Tibial nerve (tissue), 3 donors: Measurements from ENCODE around the genes SI, GPR160 and RPL22L1.

DNA sequence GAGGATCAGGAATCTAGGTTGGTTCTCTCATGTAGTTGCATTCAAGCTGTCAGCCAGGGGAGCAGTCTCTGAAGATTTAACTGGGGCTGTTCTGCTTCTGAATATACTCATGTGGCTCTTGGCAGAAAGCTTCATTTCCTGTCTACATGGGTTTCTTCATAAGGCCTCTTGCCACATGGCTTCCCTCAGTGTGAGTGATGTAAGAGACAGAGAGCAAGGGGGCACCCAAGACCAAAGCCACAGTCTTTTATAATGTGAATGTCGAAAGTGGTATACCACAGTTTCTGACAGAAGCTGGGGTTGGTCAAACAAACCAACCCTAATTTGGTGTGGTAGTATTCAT, 123.9 kb downstream of the B3GALNT1 start:
- PRO-cap, result no peak
- RAMPAGE, long total RNA, 3 experiments, result no peak in any of the 3 experiments

- PRO-cap, result no peak
- RAMPAGE, long total RNA, 3 experiments, result no peak in any of the 3 experiments
Observed at GRCh38 chr3:162411240-162411621, 914.6 kb downstream of the OTOL1 start.

- PRO-cap, result no peak
- RAMPAGE, long total RNA, 3 experiments, result no peak in any of the 3 experiments
Observed at GRCh38 chr3:165078254-165078652, at the start of gene SI. TSS of gene SI (minus strand) at chr3:165078496.

DNA sequence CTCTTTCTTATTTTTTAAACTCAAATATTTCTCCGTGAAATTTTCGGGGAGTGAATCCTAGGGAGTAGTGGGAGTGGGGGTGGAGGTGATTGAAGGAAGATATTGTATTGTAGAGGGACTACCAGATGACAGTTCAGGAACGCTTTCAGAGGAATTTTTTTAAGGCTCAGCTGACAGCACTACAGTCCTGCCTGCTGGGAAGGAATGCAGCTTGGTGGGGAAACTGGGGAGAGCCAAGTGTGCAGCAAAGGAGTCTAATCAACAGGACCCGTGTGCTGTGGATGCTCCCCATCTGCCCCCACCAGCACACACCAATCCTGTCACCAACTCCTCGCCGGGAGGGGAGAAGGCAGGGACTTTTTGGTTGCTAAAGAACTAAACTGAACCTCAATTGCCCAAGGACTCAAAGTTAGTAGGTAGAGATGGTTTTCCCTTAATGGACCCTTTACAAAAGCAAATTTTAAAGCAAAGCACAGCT, 2.3 kb downstream of the SLITRK3 start:
- PRO-cap, result no peak
- RAMPAGE, long total RNA, 3 experiments, result no peak in any of the 3 experiments

DNA sequence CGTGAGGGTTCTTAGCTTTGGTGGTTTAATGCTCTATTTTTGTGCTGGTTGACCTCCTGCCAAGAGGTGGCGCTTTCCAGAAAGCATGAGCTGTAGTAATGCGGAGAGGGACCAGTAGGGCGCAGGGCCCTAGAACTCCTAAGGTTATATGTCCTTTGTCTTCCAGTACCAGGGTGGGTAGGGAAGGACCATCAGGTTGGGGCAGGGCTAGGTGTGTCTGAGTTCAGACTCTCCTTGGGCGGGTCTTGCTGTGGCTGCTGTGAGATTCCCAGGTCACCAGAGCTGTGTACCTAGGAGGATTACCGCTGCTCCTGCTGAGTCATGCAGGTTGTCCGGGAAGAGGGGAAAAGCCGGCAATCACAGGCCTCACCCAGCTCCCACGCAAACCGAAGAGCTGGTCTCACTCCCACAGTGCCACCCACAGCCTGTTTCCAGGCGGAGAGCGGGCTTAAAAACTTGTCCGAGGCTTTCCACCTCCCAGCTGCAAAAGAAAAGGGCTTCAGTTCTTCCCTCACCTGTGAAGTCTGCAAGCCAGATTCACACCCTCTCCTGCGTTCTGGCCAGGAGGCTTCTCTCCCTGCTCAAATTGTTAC, 37.5 kb upstream of the BCHE start:
- PRO-cap, result no peak
- RAMPAGE, long total RNA, 3 experiments, result no peak in any of the 3 experiments

DNA sequence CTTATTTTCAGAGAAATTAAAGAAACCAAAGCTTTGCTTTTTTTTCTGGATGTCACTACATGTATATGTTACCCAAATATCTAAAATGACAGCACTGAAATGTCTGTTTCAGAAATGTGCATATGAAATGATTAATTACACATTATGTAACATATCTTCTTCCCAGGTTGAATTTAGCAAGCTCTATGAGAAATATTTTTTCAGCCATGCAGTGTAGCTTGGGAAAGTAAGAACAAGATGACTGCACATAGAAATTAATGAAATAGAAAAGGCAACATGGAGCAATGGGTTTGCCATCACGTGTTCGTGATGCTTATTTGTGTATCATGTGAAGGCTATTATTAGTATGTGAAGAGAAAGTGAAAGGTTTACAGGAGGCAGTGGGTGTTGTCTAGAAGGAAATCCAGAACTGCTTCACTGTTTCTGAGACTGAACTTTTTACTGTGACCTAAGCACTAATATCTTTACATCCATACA, 14.7 kb downstream of the SERPINI1 start:
- PRO-cap, result no peak
- RAMPAGE, long total RNA, 3 experiments, result no peak in any of the 3 experiments

DNA sequence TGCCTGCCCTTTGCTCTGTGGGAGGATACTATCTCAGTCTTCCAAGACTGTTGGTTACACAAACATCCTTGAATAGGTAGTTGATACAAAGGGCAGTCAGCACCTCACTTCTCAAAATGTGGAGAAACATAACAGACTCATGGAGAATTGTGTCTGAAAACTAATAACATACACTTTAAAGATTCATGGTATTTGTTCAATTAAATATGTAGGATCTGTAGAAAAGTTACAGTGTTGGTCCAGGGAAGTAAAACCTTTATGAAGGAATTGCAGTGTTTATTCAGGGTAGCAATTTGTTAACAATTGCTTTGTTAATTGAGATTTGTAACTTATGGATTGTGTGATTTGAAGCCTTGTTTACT, 103.2 kb downstream of the GOLIM4 start:
- PRO-cap, result no peak
- RAMPAGE, long total RNA, 3 experiments, result no peak in any of the 3 experiments

DNA sequence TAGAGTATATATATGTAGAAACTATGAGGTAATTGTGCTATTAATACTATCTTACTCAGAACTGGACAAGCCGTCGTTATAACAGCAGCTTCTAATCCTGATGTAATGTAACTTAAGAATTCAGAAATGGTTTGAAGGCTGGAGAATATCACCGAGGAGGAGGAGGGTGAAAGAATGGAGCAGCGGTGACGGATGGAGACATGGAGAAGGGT, 44.2 kb downstream of the GOLIM4 start:
- PRO-cap, result no peak
- RAMPAGE, long total RNA, 3 experiments, result no peak in any of the 3 experiments

- PRO-cap, result no peak
- RAMPAGE, long total RNA, 3 experiments, result no peak in any of the 3 experiments
Observed at GRCh38 chr3:168091833-168092639, 3.7 kb downstream of the GOLIM4 start.

GRCh38 chr3:169173250-169173770, 490.2 kb downstream of the MECOM start:
- PRO-cap, result no peak
- RAMPAGE, long total RNA, 3 experiments, result no peak in any of the 3 experiments

DNA sequence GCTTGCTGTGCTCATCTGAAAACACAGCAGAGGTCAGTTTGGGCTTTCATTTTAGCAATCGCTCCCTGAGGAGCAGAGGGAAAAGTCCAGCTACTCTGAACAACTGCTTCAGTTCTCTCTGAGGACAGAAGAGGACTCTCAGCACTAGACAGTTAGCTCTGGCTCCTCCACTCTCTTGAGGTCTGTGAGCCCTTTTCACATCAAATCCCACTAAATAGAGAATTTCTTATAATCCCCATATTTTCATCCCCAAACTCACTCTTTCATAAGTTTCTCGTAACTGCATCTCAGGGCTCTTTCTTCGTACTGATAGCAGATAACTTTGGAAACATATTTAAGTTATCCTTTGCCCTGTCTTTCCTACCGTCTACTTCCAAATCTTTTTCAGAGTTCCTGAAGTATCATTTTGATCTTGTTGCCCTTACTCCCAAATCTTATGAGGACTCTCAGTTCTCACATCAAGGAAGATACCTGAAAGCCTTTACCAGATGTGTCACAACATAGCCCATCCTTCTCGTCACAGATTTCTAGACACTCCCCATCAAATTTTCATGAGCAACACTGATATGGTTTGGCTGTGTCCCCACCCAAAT, 219.7 kb downstream of the MECOM start:
- PRO-cap, result no peak
- RAMPAGE, long total RNA, 3 experiments, result no peak in any of the 3 experiments

DNA sequence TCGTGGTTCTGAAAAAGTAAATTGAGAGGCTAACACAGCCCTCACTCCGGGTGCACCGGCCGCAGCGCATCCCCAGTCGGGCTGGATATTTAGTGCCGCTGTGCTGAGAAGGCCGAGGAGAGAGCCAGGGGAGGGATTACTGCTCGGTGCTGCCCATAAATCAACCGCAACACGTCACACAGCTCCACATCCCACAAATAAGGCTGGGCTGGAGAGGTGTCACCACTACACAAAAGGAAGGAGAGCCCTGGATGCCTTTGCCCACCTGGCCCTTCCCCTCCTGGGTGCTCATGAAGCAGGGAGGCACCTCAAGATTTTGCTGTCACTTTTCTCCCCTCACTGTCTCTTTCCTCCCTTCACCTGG, 44.4 kb downstream of the MECOM start:
- PRO-cap, result no peak
- RAMPAGE, long total RNA, 3 experiments, result no peak in any of the 3 experiments

- PRO-cap, result no peak
- RAMPAGE, long total RNA, 3 experiments, result no peak in any of the 3 experiments
Observed at GRCh38 chr3:169754544-169755156, 14.7 kb downstream of the ACTRT3 start.

DNA sequence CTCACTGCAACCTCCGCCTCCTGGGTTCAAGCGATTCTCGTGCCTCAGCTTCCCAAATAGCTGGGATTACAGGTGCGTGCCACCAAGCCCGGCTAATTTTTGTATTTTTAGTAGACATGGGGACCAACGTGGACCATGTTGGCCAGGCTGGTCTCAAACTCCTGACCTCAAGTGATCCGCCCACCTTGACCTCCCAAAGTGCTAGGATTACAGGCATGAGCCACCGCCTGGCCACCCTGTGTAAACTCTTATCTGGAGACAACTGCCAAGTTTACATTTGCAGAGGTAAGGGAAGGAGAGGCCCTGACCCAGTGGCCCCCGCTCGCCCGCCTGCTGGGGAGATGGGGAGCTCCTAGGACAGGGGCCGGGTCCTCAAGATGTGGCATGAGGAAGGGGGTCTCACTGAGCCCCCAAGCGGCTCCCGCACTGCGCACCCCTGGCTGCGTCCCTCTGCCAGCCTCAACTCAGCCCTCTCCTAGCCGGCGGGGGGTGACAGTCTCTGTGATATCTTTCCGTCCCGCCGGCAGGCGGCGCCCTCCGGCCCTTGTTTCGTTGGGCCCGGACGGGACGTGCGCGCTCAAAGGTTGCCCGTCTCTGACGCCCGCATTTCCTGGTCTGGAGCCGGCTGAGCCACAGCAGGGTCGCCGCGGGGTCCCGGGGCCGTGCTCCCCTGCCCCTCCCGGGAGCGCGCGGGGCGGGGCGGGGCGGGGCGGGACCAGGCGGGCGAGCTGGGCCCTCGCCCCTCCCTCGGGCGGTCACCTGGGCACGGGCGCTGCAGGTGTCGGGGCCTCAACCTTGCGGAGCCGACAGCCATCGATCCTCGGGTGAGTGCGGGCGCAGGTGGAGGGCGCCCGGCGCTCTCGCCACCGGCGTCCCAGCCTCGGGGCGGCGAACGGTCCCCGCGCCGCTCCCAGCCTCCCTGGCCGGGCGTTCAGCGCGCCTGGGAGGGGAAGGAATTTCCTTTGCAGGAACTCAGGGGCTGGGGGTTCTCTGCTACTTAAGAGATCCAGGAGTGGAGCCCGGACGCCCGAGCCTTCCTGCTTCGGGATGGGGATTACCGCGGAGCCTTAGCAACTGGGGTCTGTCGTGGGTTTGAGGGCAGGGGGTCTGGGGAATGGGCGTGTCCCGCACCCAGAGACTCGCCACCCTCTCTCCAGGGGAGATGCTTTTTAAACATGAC, at the start of gene GPR160:
GPR160 (plus strand) TSS at position 604 of the 1,180 bp plus-strand sequence.
- PRO-cap, result no peak
- RAMPAGE, long total RNA, 3 experiments, result no peak in any of the 3 experiments

DNA sequence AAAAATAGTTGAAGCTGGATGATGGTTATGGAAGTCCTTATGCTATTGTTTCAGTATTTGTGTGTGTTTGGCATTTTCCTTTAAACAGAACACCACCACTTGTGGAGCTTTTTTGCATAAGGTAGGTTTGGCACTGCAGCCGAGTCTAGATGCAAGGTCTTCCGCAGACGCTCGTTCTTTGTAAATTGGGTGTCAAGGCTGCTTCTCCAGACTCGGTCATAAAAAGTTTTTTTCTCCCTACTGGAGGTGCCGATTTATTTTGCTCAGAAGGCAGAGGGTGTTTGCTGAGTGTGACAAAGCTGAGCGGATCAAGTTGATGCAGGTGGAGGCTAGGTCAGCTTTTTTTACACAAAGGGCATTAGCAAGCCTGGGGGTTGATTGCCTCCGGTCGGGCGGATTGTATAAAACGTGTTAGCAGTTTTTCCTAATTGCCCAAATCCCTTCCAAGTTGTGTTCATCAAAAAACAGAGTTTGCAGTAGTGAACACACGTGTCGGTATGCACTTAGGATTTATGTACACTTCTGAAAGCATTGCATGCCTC, 2.5 kb downstream of the GPR160 start:
- PRO-cap, result no peak
- RAMPAGE, long total RNA, 3 experiments, result no peak in any of the 3 experiments

DNA sequence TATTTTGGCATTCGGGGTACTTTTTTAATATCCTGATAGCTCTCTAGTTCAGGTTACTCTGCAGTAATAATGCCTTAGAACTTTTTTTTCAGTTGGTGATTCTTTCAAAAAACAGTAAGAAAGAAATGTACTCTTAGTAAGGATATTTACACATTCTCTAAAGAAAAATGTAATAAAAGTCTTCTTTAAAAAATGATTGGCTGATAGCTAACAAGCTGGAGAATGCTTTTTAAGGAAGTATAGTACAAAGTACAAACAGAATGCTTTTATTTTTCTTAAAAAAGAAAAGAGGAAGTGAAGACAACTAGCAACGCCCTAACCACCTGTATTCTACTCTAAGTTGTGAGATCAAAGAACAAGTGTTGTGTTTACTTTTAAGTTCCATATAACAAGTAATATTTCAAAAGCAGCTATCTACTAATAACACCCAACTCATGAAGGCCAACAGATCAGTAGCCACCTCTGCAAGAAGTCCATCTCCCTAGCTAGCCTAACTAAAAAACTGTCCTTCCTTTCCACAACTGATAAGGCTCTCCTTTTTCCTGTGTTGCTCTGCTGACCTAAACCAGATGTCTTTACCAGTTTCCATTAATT, 27.1 kb downstream of the PHC3 start:
- PRO-cap, result no peak
- RAMPAGE, long total RNA, 3 experiments, result no peak in any of the 3 experiments

GRCh38 chr3:170343864-170344275, 13.6 kb upstream of the SKIL start:
- PRO-cap, result no peak
- RAMPAGE, long total RNA, 3 experiments, result no peak in any of the 3 experiments

DNA sequence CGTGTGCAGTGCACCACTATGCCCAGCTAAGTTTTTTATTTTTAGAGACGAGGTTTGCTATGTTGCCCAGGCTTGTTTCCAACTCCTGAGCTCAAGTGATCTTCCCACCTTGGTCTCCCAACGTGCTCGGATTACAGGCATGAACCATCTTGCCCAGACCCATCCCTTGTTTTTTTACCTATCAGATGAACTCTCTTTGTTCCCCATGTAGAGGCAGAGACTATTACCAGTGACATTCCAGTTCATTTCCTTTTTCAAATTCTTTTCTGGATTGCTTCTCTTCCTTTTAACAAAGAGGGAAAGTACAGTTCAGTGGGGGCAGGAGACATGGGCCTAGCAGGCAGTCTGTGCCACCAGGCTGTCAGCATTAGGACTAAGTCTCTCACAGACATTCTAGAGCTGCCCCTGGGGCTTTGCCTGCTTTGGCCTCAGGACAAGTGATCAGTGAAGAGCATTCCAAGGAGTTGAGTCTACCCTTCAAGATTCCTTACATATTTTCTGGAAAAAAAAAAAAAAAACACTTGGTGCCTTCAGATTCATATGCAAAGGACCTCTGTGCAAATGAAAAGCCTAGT, 103.5 kb upstream of the SLC7A14 start:
- PRO-cap, result no peak
- RAMPAGE, long total RNA, 3 experiments, result no peak in any of the 3 experiments

DNA sequence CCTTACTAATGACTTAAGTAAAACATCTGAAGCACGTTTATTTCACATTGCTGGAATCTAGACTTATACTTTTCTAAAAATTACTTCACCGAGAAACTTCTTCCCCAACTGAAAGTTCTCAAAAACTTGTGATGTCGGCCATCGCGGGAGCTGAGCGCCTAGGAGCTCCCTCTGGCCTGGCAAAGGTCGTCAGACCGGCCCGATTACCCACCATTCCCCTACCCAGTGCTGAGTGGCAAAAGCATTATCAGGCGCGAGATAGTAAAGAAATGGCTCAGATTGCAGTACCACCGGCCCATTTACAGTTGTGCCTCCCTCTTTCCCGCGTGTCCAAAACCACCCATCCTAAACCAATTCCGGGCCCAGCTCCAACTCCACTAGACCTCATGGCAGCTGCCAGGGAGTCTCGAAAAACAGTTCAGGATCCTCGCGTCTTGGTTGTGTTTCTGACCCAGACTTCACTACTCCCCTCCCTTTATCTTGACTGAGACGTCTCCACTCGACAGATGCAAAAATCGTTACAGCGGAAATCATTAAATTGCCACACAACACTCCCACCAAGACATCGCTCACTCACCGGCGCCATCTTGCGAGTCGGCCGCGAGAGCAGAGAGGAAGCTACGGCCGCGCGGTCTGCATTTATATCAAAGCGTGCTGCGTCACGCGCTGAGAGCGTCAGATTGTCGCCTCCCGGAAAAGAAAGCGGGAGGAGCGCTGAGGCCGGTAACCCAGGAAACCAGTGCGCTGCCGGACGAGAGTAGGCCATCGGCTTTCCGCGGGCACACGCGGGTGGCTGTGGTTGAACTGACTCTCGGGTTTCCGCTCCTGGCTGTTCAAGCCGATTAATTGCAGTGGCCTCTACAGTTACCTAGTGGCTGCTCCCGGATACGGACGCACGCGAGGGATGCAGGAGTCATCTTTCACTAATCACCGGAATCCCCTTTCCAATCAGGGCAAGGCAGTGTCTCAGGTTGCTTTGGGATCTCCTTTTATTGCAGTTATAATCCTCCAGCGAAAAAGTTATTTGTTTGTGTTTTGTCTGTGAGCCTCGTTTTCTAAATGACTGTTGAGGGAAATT, at the start of gene RPL22L1:
RPL22L1 (minus strand) TSS at position 614 of the 1,078 bp plus-strand sequence.
- PRO-cap, result bidirectional peak, plus-strand start at position 739 of the sequence, minus-strand start at position 614 of the sequence
- RAMPAGE, long total RNA, 3 experiments, result start-site peak on the minus strand in 3 of 3 experiments, centred at positions 612 to 614 of the sequence, 701 to 951 reads per replicate

DNA sequence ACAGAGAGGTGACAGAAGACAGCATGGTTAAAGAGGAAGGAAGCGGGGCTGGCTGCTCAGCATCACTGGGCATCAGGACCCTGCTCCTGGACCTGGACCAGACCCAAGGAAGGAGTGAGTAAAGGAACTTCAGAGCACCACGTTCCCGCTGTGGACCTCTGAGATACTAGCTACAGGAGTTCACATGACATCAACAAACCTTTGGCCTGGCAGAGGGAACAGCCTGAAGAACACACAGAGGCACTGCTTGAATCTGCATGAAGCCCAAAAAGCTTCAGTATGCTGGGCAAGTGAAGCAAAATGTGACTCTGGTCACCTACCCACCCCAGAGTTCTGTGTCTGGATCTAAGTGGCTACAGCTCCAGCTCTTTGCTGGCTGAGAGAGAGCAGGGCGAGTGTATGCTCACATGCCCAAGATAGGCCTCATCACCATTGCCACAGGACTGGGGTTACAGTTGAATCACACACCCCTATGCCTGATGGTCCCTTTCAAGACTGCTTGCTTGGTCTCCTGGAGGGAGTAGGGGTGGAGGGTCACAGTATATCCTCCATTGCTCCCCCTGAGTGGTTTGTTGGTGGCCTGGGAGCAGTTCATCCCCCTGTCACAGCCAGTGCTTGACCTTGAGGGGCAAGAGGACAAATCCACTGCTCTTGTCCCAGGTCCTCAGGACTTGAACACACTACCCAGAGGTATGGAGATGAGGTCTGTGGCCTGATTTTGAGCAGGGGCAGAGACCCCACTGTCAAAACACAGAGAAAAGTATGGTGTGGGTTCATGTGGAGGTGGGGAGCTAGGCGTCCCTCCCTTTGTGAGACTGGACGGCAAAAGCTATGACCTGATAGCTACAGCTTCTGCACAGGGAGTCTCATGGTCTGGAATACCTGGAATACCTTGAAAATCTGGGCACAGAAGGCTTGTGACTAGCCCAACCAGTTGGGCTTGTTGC, 37.9 kb downstream of the SLC2A2 start:
- PRO-cap, result no peak
- RAMPAGE, long total RNA, 3 experiments, result no peak in any of the 3 experiments